Left cardiac atrium (tissue), 1 donor: ENCODE measurements around a stretch of chr3.

GRCh38 chr3:191253000-191253525, 54.0 kb downstream of the OSTN start:
- PRO-cap = no peak

DNA sequence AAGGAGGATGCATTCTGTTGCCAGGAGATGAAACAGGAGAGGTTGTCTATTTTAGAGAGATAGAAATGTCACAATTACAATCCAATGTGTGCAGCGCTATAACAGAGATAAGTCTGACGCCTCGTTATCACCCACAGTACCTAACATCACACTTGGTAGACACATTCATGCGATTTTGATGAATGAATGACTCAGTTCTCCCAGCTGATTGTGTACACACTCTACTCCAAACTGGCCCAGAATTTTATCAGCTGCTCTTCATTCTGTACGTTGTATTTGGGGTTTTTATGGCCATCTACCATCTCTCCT, 576 bp upstream of the CCDC50 start:
- PRO-cap = no peak

GRCh38 chr3:191350277-191351133, 20.2 kb upstream of the UTS2B start:
- PRO-cap = no peak

DNA sequence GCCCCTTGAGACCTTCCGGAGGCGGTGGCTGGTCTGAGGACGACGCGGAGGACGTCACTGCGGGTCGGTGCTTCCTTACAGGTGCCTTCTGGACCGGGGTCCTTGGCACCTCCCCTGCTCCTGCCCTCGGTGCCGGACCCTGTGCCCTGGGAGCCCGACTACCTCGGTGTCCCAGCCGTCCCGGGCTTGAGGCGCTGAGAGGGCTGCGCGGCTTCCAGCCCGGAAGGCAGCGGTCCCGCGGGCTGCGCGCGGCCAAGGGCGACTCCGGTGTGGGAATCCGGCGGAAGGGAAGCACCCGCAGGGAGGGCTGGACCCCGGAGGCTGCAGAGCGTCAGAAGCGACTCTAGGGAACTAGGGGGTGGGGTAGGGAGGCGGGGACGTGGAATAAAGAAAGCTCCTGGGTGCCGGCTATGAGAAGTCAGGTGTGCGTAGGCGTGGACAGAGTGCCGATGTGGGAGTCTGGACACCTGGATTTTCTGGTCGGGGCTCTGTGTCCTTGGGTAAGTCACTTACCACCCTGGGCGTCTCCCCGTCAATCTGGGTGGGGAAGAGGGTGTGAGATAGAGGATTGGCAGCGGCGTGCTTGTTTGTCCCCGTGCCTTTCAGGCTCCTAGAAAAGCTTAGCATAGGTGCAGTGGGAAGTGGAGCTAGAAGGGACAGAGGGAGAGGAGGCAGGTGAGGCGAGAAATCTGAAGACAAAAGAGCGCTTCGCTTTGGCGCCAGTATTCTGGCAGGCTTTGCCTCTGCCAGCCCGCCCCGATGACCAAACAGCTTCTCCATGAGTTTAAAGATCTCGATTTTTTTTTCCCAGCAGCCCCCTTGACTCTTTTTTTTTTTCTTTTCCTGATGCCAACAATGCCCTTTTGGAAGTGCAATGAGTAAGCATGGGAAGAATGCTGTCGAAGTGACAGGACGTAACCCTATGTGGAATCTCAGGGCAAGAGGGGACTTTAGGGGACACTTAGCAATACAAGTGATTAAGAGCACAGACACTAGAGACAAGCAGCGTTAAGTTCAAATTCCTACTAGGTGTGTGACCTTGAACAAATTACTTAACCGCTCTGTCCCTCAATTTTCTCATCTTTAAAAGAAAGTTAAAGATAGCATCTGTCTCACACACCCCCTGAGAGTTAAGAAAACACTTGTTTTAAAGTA, 212.0 kb downstream of the FGF12 start:
- PRO-cap = no peak

DNA sequence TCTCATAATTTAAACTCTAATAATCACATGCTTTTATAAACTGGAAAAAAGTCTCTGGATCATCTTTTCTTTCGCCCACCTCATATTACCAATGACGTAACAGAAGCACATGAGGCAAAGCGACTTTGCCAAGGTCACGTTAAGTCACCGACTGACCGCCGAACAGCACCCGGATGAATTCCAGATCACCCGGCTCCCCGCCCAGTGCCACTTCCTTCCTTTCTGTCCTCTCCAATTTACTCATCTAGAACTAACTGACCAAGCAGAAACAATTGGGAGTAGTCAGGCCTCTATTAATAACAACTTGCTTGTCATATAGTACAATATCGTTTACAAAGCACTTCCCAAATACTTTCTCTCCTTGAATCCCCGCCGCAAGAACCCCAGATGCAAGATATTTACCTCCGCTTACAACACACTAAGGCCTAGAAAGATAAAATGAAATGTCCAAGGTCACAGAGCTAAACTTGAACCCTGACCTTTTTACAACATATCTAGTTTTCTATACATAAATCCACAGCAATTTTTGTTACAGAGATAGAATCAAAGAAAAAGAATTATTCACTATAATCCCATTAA, 21.0 kb downstream of the FGF12 start:
- PRO-cap = no peak

DNA sequence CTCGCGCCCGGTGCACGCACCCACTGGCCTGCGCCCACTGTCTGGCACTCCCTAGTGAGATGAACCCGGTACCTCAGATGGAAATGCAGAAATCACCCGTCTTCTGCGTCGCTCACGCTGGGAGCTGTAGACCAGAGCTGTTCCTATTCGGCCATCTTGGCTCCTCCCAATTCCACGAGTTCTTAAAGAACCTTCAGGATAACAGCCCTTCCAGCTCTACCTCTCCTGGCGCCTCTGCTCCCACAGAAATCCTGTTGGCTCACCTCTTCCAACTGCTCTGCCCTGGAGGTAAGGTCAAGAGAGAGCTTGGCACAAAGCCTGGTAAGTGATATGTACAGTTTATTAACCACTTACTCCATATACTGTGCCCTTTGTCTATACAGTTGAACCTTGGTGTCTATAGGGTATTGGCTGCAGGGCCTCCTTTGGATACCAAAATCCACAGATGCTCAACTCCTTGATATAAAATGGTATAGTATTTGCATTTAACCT, 17.8 kb upstream of the FGF12 start:
- PRO-cap = no peak

DNA sequence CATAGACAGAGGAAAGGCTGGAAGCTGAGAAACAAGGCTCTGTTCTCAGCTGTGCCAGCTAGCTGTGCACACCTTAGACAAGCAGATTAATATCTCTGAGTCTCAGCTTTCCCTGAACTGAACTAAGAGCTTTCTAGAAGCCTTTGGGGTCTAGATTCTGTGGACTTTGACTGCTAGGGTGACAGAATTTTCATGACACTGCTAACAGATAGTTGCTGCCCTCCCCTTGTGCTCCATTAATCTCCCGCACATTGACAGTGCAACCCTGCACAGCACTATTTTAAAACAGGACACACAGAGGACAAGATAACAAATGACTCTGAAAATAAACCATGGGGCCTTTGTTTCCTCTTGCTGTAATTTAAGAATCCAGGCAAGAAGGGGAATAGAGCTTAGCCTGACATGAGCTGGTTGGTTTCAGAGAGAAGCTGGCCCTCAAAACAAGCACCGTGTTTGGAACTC, 67.5 kb downstream of the ATP13A5 start:
- PRO-cap = no peak

DNA sequence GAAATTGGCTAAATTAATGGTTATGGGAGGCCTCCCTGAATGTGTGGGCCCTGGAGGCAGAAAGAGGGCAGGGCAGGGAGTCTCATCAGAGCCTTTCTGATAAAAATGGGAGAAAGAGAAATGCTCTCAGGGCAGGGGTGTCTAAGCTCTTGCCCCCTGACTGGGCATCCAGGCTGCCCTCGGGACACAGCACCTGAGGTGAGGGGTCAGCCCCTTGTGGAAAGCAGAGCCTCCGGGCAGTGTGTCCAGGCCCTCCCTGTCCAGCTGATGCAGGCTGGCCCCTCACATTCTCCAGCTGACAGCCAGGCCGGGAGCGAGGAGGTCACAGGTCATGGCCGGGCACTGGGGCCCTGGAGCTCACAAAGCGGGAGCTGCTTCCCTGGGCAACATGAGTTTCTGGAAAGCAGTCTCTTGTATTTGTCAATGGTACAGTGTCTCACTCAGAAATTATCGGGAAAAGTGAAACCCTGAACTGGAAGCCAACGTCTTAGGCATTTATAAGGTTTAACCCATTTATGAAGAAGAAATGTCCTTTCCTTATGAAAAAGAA, 118.4 kb downstream of the OPA1 start:
- PRO-cap = no peak

DNA sequence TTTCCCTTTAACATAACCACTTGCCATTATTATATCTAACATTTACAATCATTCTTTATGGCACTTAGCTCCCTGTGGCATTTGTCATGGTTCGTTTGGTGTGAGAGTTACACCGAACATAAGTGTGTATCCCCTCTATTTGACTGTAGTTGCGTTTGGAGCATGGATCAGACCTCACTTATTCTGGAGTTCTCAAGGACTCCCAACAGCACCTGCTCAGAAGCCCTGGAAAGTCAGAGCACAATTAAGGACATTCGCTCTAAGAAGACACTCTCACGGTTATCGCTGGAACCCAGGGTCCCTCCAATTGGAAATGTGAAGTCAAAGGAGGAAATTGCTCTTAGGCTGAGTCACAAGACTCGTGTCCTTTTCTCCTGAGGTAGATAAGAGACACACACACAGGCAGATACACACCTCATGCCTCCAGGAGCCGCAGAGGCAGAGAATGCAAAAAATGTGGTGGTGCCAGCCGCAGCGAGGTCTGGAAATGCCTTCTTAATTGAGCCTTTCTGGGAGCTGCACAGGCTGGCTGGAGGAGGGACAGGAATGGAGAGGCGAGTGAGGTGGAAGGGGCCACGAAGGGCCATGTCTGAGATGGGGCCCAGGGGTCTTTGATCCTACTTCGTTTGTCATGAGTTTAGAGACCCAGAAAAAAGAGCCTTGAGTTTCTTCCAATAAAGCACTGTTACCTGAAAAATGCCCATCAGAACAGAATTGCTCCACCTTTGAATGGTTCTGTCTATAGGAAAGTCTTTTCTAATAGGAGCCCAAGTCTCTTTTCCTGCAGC, 189.2 kb downstream of the OPA1 start:
- PRO-cap = no peak

DNA sequence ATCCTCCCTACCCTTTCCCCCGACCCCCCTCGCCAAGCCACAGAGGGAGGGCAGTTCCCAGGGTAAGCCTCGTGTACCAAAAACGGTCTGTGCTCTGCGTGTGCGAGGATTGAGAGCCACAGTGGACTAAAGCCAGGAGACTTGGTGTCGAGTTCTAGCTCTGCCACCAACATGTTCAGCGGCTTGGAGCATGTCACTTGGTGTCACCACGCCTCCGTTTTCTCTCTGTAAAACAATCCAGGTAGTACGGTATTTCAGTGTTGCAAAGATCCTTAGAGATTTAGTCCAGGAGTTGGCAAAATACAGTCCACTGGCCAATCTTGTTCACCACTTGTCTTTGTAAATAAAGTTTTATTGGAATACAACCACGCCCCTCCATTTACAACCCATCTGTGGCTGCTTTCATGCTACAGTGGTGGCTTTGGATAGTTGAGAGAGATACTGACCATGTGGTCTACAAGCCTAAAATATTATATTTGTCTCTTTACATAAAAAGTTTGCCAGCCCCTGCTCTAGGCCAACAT, 250.1 kb downstream of the OPA1 start:
- PRO-cap = no peak

DNA sequence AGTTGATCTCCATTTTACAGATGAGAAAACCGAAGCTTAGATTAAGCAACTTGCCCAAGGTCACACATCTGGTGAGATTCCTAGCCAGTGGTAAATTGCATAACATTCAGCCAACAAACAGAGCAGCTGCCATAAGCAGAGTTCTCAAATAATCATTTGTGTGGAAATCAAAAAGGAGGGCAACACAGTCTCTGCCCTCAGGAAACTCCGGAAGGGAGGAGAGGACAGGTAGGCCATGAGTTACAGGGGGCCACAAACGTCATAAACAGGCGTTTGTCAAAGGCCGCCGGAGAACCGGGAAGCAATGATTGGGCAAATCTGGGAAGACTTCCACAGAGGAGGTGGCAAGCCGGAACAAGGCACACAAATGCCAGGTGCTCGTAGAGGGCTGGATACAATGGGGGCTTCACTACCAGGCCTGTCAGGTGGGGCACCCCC, 66.0 kb upstream of the HES1 start:
- PRO-cap = no peak

DNA sequence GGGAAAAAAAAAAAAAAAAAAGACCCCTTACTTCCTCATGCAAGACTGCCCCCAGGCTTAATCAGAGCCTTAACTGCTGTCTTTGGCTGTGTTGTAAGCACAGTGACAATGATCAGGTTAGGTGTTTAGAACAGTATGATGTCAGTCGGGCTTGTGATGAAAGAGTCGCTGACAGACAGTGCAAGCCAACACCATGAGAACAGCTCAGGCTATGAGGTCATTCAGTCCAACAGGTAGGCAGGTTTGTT, 23.6 kb upstream of the HES1 start:
- PRO-cap = no peak

DNA sequence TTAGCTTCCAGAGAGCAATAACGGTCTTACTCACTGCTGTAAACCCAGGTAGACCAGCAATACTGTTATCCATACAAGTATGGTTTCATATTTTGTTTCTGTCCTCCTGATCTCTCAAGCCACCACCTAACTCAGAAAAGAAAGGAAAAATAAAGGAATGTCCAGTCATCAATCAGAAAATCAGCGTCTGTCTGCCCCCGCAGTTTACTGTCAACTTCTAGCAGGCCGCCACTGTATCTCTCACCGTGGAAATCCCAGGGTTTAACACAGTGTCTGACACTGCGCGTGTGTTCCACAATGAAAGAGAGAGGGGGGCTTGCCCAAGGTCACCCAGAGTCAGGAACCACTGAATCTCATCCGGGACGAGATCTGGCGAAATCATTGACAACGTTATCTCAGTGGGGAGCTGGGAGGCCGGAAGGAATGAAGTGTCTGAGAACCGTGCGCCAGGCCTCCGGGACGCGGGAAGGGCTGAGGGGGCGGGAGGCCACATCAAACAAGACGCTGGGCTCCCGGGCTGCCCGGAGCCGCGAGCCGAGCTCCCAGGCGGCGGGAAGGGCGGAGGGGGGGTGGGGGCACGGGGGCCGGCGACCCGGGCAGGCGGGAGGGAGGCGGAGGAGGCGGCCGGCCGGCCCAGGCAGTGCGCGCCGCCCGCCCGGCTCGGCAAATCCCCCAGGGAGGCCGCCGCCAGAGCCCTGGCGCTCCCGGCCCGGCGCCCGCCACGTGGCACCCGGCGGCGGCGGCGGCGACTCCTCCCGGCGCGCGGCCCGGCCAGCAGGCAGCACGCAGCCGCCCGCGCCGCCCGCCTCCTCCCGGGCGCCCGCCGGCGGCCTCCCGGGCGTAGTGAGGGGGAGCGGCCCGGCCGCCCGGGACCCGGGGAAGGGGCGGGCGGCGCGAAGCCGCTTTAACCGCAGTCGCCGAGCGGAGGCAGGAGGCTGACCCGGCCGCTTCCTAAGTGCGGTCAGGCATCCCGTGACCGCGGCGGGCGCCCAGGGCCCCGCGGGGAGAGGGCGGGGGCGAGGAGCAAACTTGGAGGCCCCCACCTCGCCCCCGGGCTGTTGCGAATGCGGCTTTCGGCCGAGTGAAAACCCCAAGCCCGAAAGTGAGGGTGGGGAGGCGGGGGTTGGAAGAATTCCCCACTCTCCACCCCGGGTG, 2.0 kb upstream of the HES1 start:
- PRO-cap = bidirectional peak, plus-strand start at position 398 of the sequence, minus-strand start at position 208 of the sequence; bidirectional peak, plus-strand start at position 748 of the sequence, minus-strand start at position 725 of the sequence; bidirectional peak, plus-strand start at position 907 of the sequence, minus-strand start at position 845 of the sequence; unidirectional peak, minus-strand start at position 1,066 of the sequence

DNA sequence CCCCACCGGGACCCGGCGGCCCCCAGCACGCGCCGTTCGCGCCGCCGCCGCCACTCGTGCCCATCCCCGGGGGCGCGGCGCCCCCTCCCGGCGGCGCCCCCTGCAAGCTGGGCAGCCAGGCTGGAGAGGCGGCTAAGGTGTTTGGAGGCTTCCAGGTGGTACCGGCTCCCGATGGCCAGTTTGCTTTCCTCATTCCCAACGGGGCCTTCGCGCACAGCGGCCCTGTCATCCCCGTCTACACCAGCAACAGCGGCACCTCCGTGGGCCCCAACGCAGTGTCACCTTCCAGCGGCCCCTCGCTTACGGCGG, 1.9 kb downstream of the HES1 start:
- PRO-cap = no peak

DNA sequence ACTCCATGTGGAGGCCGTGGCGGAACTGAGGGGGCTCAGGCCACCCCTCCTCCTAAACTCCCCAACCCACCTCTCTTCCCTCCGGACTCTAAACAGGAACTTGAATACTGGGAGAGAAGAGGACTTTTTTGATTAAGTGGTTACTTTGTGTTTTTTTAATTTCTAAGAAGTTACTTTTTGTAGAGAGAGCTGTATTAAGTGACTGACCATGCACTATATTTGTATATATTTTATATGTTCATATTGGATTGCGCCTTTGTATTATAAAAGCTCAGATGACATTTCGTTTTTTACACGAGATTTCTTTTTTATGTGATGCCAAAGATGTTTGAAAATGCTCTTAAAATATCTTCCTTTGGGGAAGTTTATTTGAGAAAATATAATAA, 2.2 kb downstream of the HES1 start:
- PRO-cap = no peak

GRCh38 chr3:194203873-194205106, 68.3 kb downstream of the HES1 start:
- PRO-cap = no peak

DNA sequence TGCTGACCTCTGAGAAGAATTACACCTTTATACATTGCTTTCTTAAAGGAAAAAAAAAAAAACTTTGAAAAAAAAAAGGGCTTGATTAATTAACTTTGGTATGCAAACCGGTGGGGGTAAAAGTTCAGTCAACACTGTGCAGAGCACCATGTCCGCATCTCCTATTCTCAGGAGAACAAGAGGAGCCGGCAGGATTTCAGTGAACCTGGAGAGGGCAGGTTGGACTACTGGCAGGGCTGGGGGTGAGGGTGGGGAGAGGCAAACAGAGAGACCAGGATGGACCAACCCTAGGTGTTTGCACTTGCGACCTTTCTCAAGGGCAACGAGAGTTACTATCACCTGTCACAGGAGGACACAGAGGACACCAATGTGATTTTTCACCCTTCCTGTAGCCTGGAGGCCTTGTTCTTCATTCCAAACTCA, 89.7 kb downstream of the CPN2 start:
- PRO-cap = no peak

DNA sequence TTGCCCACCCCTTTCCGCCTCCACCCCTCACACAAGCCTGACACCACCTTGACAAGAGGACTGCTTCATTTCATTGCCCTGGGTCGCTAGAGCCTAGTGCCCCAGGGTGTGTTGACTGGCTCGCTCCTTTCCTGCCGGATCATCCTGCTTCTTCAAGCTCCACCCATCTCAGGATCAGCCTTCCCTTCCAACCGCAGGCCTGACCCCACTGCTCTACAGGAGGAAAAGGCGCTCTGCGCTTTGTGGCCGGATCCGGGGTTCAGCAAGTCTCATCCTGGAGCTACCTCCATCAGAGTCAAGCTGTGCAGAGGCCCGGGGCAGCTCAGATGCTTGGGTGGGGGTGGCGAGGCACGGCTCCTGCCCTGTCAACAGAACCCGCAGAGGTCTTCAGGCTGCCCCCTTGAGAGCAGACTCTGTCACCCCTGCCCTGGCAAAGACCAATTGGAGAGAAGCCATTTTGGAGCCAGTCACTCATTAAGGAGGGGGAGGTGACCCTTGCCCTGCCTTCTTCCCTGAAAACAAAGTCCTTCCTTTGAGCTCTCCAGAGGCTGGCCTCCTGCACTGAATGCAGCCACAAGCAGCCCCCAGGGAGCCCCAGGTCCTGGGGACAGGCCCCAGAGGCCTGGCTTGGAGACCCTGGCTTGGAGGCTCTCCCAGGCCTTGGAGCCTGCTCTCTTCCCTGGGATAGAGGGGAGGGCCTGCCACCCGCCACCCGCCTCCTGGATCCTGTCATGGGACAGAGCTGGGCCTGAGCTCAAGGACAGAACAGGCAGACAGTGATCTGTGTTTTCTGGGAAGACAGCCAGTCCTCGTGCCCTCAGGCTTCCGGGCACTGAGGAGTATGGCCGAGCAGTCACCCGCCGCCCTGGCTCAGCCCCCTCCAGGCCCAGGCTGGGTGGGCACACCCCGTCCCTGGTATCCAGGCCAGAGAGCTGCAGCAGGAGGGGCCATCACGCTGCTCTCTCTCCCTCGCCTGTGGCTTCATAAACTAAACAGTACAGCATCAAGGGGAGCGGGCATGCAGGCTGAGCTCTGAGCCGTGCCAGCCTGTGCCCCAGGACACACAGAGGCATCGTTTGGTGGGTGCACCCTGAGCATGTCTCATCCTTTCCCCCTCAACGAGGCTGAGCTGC, 80.2 kb downstream of the CPN2 start:
- PRO-cap = bidirectional peak, plus-strand start at position 208 of the sequence, minus-strand start at position 113 of the sequence; bidirectional peak, plus-strand start at position 918 of the sequence, minus-strand start at position 728 of the sequence

DNA sequence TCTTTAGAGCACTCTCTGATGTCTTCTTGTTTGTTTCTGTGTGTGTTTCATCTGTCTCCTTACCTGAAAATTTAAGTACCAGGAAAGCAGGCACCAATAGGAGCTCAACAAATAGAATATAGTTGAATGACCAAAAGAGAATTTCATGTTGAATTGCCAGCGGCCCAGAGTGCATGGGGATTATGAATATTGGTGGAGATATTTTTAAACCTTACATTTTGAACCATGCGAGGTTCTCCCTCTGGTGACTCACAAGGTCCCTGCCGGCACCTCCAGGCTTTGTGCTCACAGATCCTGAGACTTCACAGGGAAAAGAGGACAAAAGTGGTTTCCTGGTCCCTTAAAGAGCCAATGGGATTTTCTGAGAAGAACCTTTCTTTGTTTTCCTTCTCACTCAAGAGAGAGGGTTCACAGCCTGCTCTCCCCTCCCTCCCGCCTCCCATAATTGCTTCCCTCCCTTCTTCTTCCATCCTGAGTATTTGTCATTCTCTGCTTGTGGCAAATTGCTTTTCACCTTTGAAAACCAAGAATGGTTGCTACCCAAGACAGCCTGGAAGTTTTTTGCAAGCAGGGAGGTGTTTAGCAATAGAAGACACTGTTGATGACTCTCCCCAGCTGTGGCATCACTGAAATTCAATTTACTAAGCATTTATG, 76.7 kb downstream of the CPN2 start:
- PRO-cap = no peak

GRCh38 chr3:194313589-194313993, 37.5 kb downstream of the CPN2 start:
- PRO-cap = no peak